SK-N-MC (cell line): ENCODE measurements around a stretch of chr3.

GRCh38 chr3:185327045-185327653 is 35.8 kb upstream of the MAP3K13 start:
- RRBS, result no CpG with 5 or more reads among the region's 7 CpGs

DNA sequence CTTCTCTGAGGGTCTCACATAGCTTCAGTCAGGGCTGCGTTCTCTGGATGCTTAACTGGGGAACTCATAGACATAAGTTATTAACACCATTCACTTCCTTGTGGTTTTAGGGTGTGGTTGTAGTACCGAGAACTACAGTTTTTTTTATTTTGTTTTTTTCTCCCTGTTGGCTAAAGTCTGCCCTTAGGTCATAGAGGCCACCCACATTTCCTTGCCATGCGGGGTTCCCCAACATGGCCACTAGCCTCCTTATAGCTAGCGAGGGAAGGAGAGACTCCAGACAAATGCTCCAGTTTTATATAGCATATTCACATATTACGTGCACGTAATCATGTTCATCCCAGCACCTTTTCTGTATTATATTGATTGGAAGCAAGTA is 20.1 kb upstream of the MAP3K13 start:
- RRBS, result no CpG with 5 or more reads among the region's 6 CpGs

DNA sequence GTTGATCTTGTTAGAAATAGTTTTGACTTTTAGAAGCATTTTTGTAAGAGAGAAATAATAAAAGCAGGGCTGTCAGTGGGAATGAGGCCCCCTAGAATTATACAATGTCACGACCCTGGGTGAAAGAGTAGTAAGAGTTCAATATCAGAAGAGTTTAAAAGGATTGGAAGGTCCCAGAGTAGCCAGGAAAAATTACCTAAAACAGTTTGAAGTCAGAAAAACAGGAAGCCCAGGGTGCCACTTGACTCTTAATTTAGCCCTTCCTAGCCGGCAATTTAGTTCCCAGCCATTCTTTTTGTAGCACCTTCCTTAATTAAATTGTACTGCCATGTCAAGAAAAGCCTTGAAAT is 43.0 kb downstream of the MAP3K13 start:
- RRBS, result no CpG with 5 or more reads among the region's 2 CpGs

DNA sequence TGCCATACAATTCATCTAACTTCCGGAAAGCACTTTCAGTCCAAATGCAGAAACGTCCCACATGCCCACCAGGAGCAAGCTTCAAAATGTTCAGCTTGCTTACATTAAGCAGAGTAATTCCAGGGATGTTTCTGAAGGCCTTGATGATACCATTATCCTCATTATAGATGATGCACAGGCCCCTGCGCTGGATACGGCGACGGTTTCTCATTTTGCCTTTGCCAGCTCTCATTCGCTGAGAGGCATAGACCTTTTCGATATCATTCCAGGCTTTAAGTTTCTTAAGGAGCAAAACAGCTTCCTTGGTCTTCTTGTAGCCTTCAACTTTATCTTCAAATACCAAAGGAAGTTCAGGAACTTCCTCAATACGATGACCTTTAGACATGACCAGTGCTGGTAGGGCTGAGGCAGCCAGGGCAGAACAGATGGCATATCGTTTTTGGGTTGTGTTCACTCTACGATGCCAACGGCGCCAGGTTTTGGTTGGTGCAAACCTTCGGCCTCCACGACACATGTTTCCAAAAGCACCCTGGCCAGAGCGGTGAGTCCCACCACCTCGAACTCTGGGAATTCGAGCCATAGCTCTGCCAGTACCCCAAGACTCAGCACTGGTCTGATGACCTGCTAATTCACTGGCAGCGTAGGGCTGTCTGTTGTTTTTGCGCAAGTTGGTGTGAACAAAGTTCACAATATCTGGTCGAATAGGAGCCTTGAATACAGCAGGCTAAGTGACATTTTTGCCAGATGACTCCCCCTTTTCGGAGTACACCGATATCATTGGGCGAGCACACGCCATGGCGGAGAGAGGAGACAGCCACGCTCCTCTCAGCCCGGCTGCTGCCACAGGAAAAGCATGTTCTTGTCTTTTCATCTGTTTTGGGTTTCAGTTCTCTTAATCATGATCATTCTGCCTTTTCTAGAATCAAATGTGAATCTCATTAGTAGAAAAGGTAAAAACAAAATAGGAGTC is 55.3 kb downstream of the MAP3K13 start:
- RRBS, result no CpG with 5 or more reads among the region's 28 CpGs

DNA sequence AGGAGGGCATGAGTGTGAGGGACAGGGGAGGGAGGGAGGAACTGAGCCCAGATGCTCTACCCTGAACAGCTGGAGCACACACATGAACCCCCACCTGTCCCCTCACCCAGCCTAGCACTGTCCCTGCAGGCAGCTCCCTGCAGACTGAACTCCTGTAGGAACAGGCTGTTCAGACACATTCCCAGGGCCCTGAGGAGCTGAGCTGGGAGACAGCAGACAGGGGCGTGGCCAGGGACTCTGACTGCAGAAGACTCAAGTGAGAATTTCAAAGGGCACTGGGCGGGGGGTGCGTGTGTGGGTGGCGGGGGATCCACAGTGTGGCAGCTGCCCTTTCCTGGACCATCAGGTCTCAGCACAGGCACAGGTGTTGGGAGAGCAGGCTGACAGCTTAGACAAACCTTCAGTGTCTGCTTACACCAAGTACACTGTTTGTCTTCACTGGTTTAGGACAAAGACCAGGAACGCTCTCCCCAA is 59.9 kb downstream of the SENP2 start:
- RRBS, result no CpG with 5 or more reads among the region's 5 CpGs

GRCh38 chr3:185646830-185647205 is 60.7 kb downstream of the SENP2 start:
- RRBS, result no CpG with 5 or more reads among the region's 13 CpGs

DNA sequence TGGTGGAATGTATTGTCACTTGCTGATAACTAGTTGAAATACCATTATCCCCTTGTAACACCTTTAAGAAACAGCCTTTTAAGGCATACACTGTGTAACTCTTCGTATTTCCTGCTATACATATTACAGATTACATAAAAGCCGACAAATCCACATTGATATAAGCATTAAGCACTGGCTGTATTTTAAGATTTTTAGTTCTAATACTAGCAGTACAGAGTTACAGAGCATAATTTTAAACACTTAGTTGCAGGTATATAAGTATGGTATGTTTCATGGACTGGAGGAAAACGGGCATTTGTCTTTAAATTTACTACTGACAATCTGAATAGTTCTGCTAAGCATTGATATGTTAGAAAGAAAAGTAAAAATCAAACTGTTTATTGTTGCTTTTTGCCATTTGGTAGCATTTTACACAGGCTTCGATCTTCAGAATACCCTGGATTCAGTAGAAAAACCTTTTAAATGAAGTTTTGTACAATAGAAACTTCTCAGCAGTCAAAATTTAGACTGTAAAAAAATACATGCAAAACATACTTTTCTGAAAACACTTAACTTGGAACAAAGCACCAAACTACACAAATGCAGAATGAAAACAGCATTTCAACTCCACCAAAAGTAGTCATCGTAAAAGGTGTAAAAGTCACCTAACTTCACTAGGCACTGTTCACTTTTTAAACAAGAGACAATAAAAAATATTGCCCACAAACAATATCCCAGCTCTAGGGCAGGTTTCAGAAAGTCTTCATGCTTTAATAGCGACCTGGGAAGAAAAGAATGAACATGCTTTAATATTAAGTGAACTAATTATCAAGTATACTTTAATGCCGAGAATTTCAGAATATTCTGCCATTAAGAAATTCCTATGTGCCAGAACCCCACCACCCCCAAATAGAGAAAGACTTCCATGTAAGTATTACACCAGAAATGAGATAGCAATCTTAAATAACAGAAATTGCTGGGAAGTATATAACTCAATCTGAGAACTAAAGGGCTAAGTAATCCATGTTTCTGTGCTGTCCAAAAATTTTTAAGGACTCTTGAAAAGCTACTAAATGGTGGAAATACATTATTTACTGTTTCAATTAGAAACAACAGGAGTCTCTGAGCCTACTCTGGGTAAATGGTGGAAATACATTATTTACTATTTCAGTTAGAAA is 20.5 kb downstream of the TRA2B start:
- RRBS, result no CpG with 5 or more reads among the region's 7 CpGs

DNA sequence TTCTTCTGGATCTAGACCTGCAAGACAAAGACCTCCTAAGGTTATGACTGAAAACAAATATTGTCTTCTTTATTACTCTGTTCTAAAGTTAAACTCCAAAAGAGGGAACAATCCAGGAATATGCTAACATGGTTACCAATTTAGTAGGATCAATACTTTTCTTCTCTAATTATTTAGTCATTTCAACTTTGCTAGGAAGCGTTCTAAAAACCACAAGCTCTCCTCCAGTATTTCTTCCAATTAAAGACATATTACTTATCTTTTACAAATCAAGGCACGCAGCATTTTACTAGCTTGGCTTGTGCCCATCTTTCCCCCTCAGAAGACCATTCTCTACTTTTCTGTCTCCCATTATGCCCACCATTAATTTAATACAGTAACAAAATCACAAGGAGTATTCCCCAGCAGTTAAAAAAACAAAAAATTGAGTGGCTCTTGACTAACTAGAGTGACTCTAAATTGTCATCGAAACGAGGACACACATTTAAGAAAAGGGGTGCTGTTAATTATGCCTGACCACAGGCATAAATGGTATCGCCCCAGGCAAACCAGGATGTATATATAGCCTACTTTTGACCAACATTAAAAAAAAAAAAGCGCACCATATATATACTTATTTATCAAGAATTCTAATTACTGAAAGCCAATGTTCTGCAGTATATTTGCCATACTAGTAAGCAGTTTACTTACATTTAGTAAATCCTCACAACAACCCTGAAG is 12.0 kb downstream of the TRA2B start:
- RRBS, result no CpG with 5 or more reads among the region's 6 CpGs

- RRBS, result no CpG with 5 or more reads among the region's 4 CpGs
Measured at GRCh38 chr3:185929183-185930585, 8.1 kb downstream of the TRA2B start.

DNA sequence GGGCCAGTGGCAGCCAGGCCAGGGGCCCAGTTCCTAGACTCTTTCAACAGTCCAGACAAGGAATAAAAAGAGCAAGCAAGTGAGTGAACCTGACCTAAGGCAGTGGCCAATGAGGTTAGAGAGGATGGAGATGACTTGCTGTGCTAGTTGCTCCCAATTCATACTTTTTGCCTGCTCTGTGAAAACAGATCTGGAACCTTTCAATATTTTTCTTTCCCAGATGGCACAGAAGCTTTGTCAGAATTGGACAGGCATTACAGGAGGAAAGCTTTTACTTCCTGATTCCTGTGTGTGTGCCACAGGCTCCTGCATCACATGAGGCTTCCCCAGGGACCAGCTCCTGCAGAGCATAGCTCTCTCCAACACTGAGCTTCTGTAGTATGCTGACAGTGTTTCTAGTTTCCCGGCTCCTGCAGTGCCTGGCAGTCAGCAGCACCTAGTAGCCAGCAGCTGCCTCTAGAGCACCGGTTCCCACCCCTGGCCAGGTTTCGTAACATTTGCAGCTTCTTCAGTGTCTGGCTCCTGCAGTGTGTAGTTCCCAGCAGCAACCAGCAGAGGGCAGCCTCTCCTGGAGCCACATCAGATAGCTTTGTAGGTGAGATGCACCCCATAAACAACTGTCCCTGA is 5.4 kb upstream of the TRA2B start:
- RRBS, result 3% methylated on average over 2 of the region's 3 CpGs

DNA sequence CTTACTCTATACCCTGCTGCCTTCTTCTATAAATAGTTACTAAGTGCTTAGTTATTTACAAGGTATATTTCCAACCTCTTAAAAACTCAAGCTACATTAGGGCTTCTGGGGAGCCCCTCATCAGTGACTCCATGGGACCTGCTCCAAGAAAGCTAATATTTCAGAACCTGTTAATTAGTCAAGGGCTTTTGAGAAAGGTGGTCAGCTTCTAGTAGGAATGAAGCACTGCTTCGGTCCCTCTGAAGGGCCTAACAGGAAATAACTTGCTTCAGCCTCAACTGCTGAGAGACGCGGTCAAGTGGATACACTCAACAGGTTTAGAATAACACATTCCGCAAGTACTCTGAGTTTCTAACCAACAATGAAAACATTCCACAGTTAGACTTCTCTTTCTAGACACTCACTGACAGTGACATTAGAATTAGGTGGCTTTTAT is 125.5 kb downstream of the DGKG start:
- RRBS, result no CpG with 5 or more reads among the region's 4 CpGs

GRCh38 chr3:186362861-186363422 is 908 bp upstream of the DGKG start:
- RRBS, result no CpG with 5 or more reads among the region's 11 CpGs

DNA sequence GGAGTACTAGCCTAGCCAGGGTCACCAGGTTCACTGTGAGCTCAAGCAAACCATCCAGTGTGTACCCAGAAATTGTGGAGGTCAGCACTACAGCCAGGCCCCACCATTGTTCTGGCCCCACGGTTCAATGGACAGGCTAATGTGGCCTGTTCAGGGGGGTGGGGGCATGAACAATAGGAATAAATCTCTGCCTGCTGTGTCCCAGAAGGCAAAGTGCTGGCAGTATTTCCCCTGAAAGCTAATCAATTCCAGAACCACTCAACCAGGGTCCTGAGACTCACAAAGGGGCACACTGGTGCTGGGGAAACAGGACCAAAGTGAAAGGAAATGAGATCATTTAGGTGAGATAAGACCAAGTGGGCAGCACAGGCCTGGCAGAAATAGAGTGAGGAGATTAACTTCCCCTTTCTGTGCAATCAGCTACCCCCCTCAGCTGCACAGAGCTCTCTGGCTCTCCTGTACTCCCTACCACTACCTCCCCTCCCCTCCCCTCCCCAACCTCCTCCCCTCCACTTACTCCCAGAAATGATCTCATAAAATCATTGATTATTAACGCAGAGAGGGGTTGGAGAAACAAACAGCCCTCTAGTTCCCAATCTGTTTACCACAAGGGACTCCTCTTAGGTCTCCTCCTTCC is 11.5 kb downstream of the CRYGS start:
- RRBS, result no CpG with 5 or more reads among the region's 2 CpGs

GRCh38 chr3:186599538-186599891 is 13.3 kb upstream of the AHSG start:
- RRBS, result no CpG with 5 or more reads among the region's 6 CpGs

GRCh38 chr3:186976060-186976259 is 45.6 kb downstream of the ST6GAL1 start:
- RRBS, result no CpG with 5 or more reads among the region's 1 CpG

DNA sequence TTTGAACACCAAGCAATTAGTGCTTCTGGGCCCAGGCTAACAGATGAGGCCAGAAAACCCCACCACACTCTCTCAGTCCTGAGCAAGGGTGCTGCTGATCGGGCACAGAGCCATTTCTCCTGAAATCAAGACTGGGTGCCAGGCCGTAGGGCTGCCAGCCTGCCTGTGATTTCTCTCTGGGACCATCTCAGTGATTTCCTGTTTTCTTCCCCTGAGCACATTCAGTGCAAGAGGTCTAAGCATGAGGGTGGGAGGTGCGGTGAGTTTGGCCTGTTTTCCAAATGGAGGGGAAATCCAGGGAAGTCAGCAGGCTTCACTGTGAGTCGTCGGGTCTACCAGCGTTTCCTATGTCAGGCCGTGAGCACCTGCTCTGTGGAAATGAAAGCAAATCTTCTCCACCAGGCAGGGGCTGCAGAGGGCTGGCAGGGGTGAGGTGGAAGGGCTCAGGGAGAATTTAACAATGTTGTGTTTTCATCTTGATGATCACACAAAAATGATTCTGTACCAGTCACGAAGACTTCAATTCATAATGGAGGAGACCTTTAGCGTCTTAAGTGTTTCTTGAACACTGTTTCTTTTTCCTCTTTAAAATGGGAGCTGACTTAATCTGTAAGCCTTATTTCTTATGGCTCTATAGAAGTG is 82.4 kb downstream of the ST6GAL1 start:
- RRBS, result no CpG with 5 or more reads among the region's 9 CpGs

- RRBS, result no CpG with 5 or more reads among the region's 4 CpGs
Measured at GRCh38 chr3:187040614-187041240, 98.6 kb downstream of the RPL39L start.

GRCh38 chr3:187042685-187043292 is 96.5 kb downstream of the RPL39L start:
- RRBS, result no CpG with 5 or more reads among the region's 7 CpGs

DNA sequence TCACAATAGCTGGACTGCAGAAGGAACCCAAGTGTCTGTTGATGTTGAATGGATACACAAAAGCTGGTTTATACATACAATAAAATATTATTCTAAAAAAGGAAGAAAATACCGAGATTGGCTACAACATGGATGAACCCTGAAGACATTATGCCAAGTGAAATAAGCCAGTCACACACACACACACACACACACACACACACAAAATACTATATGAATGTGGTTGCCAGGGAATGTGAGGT is 77.0 kb downstream of the RPL39L start:
- RRBS, result no CpG with 5 or more reads among the region's 1 CpG

- RRBS, result no CpG with 5 or more reads among the region's 4 CpGs
Measured at GRCh38 chr3:187130705-187131326, 8.5 kb downstream of the RPL39L start.